Neural progenitor cell (in vitro differentiated cells): ENCODE measurements around a stretch of chr17.

DNA sequence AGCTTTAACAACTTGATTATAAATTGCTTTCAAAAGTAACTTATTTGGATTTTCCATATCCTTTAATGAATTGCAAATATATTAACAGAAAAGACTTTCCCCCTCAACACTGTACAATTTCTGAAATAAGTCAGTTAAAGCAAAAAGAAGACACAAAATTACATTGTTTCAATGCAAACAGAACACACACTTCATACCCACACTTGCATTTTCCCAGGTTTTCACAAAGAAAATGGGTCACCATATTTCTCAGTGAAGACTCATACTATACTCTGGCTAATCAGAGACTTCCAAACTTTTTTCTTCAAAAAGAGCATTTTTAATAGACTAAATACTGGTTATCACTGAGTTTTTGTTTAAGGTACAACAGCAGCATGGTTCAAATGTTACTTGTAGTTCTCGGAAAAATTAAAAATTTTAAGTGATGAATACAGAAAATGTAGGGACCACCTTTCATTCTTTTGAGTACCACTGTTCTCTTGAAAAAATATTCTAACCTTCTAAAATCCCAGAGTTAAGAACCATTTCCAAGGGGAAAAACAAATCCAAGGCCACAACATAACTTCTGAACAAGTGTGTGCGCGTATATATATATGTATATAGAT, 71.1 kb downstream of the CDC27 start:
- RAMPAGE, long total RNA, result no peak

DNA sequence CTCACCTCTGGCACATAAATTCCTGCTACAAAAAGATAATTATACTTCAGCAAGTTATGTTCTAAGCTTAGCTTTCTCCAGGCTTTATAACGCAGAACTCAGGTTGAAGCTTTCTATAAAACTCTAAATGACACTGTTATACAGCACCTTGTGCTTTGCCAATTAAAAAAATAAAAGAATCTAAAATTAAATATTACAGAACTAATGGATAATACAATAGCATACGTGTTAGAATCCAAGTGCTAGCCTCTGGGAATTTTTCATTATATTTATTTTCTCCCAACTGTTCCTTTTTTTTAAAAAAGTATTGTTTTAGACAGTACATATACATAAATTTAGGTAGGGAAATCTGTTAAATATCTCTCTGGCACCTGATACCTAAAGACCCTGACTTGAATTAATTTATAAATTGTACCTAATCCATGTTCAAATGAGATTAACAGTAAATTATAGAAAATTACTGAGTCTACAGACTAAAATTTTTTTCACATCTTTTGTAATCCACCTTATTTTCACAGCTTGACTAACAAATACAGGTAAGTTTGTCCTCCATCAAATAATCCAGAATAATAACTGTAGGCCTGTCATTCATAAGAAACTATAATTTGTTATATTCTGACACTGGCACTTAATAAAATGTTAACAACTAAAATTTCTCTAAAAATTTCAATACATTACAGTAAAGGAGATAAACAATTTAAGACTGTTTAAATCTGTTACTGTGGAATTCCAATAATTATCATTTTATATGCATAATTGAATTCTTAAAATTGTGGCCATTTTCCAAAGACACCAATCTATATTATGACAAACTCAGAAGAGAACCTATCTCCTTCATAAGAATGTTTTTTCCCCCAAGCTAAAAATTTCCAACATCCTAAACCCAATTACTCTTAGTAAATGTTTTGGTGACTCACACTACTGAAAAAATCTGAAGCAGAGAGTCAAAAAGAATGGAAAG, 69.9 kb downstream of the CDC27 start:
- RAMPAGE, long total RNA, result no peak

DNA sequence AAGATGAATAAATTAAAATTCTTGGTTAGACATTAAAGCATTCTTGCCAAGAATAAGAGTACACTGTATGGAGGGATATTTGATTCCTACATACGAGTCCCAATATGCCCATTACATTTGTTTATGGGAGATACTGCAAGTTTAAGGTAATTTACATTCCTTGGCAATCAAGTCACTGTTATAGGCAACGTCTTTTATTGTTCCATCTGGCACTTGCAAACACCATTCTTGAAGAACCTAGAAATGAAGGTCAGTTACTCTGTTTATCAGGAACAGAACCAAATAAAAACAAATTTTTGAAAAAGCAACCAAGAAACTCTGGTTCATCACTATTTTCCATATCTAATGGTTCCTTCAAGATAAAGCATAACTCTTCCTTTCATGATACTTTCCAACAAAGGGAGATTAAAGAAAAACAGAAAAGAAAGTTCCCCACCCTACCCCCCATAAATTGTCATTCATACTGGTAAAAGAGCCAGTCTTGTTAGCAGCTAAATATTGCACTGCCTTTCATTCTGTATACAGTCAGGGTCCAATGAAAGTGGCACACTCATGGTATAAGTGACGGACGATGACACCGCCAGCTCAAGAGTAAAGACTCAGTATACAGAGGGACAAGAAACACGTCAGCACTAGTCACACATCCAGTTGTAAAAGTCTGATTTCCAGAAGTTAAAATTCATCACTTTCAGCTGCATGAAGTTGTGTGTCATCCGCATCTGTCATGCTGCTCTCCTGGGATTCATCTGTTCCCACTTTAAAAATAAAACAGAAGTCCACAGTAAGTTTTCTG, 68.6 kb downstream of the CDC27 start:
- RAMPAGE, long total RNA, result no peak

DNA sequence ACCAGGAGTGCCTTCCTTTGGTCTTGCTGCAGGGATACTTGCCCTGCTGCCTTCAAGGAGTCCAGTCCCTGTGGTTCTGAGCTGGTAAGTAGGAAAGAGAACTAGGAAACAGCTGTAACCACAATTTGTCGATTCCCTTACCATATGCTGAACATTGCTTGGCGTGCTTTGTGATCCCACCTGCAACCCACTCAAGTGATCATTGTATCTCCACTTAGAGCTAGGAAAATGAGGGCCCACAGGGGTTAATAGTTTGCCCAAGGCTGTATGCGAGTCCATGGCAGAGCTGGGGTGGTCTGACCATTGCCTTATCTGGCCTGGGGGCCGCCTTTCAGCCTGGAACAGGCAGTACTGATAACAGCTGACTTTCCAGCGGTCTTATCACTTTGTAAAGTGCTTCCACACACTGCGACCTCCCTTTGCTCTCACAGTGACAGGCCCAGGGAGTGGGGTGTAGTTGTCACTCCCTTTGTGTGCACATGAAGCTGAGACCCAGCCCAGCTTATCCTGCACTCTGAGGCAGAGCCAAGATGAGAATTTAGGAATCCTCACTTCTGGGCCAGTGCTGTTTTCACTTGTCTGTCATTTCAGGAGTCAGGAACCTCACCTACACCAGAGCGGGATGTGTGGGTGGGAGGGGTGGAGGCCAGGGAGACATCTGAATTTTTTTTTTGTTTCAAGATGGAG, 9.8 kb downstream of the MYL4 start:
- RAMPAGE, long total RNA, result no peak

DNA sequence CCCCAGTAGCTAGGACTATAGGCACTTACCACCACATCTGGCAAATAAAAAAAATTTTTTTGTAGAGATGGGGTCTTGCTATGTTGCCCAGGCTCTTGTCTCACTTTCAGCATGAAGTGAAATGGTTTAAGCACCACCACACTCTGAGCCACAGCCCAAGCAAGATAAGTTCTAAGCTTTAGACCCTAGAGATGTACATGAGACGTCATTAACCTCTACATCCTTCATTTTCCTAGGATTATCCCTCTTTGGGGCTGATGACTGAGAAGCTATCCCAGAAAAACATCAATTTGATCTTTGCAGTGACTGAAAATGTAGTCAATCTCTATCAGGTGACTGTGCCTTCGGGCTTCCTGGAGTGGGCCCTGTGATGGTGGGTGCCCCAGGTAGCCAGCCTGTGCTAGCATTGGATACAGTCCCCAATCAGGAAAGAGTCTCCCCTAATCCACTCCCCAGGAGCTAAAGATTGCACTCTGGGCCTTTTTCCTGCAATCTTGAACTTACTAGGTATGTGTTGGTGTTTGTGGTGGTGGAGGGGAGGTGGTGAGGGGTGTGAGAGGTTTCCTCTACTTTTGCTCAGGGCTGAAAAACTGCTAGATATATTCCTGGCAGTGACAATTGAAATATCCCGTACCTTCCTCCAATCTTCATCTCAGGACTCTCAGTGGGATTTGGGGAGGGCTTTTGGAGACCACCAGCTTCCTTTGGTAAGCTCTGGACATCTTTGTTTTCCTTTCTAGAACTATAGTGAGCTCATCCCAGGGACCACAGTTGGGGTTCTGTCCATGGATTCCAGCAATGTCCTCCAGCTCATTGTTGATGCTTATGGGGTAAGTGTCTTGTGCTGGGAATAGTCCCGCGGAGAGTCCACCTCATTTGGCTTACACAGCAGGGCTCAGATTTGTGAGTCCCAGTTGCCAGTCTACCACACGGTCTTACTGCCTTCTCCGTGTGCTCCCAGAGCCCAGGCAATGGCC, 34.0 kb upstream of the EFCAB13 start:
- RAMPAGE, long total RNA, result no peak

DNA sequence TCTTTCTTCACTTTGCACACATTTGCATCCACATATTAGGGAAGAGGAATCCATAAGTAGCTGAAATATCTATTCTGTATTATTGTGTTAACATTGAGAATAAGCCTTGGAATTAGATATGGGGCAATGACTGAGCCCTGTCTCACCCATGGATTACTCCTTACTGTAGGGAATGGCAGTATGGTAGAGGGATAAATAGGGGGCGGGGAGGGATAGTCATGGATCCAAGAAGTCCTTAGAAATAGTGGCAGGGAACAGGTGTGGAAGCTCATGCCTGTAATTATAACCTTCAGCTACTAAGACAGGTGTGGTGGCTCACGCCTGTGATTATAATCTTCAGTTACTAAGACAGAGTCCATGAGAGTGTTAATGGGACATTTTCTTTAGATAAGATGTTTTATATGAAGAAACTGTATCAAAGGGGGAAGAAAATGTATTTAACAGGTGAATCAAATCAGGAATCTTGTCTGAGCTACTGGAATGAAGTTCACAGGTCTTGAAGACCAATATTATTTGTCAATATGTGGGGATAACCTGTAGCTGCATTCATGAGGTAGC, 11.5 kb upstream of the EFCAB13 start:
- RAMPAGE, long total RNA, result no peak

GRCh38 chr17:47608443-47609243, 41.1 kb upstream of the KPNB1 start:
- RAMPAGE, long total RNA, result no peak

DNA sequence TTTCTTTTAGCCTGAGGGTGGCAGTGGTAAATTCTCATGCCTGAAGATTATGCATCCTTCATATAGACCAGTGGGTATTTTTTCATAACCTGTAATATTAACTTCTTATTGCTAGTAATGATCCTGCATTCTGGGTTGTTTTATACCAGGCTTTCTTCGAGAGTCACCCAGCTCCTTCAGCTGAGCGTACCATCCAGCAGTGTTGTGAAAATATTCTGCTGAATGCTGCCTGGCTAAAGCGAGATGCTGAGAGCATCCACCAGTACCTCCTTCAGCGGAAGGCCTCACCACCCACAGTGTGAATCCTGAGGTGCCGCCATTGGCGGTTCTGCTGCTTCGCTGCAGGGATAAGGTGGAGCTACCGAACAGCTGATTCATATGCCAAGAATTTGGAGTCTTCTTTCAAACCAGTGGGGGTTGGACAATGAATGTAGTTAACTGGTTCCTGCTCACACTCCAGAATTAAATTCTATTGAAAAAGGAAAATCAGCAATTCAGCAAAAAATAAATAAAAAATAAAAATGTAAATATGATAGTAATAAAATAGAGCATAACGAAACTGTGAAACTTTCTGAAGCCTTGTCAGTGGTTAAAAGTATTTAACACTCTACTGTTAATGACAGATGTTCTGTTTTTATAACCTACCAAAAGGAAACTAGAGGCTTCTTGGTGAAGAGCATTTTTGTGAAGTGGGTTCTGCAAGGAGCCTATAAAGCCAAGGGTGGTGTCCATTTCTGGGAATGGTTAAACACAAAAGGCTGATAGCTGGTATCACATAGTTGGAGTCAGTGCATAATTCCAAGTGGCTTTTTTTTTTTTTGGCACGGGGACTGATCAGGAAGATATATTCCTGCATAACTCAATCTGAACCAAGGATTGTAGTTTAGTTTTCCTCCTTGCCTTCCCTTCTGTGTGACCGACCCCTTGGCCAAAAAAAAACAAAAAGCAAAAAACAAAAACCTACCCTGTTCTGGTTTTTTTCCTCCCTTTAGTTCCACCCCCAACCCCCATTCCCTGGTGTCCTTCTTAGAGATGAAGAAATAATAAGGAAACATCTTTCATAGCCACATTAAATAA, 27.8 kb upstream of the KPNB1 start:
- RAMPAGE, long total RNA, result no peak

DNA sequence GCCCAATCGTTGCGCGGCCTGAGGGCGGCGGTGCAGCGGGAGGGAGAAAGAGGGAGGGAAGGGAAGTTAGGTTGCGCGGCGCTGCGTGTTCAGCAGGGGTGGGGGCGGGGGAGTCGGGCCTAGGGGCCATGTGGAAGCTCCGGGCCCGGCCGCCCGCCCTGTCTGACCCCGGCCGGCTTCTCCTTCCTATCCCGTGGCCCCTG, 864 bp downstream of the KPNB1 start:
- RAMPAGE, long total RNA, result no peak

DNA sequence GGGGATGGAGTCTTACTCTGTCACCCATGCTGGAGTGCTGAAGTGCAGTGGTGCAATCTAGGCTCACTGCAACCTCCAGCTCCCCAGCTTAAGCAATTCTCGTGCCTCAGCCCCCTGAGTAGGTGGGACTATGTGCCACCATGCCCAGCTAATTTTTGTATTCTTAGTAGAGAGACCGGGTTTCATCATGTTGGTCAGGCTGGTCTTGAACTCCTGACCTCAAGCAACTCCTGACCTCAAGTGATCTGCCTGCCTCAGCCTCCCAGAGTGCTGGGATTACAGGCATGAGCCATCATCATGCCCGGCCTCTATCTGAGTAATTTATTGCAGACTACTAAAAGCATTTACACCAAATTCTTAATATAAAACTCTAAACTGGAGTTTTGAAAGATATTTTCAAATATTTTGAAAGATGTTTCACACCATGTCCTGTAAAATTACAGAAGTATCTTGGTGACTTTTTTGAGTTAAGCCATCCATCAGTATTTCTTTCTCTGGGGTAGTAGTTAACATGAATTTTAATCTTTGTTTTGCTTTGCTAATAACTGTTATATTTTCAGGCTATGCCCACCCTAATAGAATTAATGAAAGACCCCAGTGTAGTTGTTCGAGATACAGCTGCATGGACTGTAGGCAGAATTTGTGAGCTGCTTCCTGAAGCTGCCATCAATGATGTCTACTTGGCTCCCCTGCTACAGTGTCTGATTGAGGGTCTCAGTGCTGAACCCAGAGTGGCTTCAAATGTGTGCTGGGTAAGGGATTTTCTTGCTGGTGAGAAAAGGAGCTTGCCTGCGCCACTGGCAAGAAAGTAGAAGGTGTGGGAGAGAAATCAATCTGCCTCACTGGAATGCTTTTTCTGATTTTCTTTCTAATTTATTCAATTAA, 19.6 kb downstream of the KPNB1 start:
- RAMPAGE, long total RNA, result no peak

DNA sequence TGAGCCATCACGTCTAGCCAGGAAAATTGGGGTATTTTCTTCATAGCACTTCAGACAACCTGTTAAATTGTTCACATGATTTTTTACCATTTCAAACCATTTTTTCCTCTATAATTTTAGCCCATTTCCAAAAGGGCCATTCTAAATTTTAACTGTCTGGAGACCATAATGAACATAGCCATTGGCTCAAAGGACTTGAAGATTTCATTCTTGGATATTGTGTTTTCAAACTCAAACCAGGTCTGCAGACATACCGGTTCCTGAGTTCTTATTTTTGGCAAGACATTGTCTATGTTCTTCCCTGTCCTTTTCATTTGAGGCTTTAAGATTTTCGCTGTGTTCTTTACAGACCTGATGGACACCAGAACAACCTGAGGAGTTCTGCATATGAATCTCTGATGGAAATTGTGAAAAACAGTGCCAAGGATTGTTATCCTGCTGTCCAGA, 21.3 kb upstream of the TBKBP1 start:
- RAMPAGE, long total RNA, result no peak

- RAMPAGE, long total RNA, result no peak
Measured at GRCh38 chr17:47695897-47696424, 2.0 kb downstream of the TBKBP1 start.

- RAMPAGE, long total RNA, result no peak
Measured at GRCh38 chr17:47701526-47702026, 7.6 kb downstream of the TBKBP1 start.

- RAMPAGE, long total RNA, result no peak
Measured at GRCh38 chr17:47819894-47820901, 1.4 kb downstream of the OSBPL7 start.

DNA sequence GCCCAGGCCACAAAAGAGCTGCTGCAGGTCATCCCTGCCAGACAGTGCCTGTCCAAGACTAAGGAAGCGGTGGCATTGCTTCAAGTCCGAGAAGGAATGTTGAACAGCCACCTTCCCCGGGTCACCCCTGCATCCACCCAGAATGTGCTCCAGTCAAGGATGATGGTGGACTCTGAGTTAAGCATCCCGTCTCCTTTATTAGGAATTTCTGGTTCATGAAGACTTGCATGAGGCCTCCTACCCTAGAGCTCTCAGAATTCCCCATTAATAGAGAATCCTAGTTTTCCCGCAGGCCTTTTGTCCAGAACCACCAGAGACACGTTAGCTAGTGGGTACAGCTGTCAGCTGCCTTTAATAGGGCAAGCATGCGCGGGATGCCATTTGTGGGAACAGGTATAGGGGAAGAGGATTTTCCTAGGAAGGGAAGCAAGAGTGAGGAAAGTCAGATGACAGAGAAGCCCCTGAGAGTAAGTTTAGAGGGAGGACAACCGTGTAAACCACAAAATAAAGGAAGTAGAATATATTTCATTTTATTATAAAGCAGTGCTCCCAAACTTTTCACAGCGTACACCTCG, 1.4 kb upstream of the OSBPL7 start:
- RAMPAGE, long total RNA, result no peak

GRCh38 chr17:47864716-47865507, 13.9 kb upstream of the SP6 start:
- RAMPAGE, long total RNA, result no peak

DNA sequence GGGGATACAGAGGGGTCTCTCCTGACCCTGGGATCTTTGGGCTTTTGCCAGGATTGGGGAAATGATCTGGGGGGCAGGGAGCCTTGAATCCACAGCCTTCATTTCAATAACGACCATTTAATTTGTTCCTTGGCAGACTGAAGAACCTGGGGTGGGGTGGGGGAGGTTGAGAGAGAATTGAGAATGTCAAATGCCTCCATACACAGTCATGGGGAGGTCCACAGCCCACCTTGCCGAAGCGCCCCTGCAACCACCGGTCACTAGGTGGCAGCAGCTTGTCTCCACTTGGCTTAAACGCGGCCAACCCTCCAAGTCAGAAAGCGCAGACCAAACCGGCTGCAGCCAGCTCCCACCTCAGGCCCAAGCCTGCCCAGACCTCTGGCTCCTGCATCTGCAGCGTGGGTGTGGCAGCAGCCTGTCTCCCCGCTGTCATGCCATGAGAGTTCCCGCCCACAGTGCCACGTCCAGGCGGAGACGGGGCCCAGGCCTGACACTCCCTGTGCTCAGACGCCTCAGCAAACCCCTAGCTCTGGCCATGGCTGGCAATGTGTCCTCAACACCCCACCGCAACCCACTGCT, 11.2 kb downstream of the COPZ2 start:
- RAMPAGE, long total RNA, result no peak

- RAMPAGE, long total RNA, result no peak
Measured at GRCh38 chr17:48060666-48060988, 12.5 kb downstream of the NFE2L1 start.

DNA sequence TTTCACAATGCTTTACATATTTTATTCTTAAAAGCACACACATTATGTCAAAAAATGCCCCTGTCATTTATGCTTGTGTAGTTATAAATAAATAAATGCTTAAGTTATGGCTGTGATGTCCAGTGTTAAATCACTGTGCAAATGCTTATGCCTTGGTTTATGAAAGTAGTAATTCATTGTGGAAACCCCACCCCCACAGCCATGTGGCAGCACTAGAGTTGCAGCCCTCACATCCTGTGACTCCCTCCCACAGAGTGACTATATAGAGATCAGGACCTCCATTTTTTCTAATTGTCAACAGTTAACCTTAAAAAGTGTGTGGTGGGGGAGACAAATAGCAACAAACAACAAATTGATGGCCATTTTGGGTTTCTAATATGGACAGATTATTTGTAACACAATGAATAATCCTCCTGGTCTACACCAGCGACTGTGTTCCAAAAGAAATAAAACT, 2.4 kb downstream of the SKAP1 start:
- RAMPAGE, long total RNA, result no peak

GRCh38 chr17:48439952-48440591, 10.1 kb upstream of the SKAP1 start:
- RAMPAGE, long total RNA, result no peak